Monocyte (primary cell): ENCODE results near the gene LDLRAD2.

DNA sequence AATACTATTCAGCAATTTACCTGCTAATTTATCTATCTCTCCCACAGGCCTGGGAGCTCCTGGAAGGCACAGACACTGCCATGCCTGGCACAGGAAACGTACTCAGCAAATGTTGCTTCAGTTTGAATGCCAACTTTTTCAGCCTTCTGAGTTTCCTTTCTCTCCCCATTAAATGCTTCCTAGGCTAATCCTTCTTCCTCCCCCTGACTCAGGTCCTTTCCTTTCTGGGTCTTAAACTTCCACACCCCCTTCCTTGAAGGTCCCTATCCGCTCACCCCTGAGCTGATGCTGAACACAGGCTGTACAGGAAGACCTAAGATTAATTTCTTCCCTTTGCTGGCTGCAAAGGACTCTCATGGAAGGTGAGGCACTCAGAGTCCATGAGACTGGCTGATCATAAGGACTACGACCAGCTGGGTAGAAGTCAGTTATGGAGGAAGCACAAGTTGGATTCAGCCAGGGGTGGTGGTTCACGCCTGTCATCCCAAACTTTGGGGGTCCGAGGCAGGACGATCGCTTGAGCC lies 40.3 kb upstream of the ECE1 start:
- PRO-cap, 2 experiments: no peak in any of the 2 experiments

- PRO-cap, 2 experiments: no peak in any of the 2 experiments
Observed at GRCh38 chr1:21341243-21341899, 51.1 kb upstream of the ECE1 start.

DNA sequence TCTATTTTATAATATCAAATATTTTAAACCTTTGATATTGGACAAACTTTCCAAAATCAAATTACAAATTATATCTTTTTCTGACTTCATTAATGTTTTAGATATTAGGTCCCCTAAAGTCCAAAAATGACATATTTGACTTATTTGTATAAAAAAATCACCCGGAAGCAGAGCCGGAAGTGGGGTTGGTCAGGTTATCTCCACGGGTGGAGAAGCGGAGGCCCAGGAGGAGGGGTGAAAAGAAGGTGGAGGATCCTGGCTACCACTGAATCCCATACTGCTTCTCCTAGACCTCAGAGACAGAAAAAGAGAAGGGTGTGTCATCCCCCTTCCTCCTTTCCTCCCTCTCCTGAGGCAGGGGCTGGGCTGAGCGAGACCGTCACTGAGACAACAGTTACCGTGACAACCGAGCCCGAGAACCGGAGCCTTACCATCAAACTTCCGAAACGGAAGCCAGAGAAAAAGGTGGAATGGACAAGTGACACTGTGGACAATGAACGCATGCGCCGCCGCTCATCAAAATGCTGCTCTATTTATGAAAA lies 42.2 kb upstream of the NBPF3 start:
- PRO-cap, 2 experiments: peak in 2 of 2 experiments; most common plus-strand start position 238 of the sequence (in 2)

DNA sequence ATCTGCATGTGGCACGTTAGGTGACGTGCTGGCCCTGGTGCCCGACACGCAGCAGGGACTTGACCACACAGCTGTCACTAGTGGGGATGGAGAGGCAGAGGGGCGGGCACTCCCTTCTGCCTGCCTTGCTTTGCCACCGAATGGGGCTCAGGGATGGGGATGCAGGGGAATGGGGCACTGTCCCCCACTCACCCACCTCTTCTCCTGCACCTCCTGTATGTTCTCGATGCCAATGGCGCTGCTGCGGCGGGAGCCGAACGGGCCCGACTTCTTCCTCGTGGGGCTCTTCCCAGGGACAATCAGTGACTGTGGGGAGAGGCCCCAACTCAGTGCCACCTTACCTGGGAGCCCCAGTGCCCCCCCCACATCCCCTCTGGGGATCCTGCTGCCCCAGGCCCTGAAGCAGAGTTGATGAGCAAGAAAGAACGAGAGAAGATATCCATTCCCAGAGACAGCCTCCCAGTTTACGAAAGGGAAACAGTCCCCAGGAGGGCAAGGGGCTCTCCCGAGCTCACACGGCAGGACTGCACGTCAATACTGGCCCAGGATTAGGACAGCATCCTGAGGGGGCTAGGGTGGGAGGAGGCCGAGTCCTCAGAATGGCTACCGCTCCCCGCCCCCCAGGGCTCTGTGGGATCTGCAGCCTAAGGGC lies 66.4 kb downstream of the RAP1GAP start:
- PRO-cap, 2 experiments: no peak in any of the 2 experiments

DNA sequence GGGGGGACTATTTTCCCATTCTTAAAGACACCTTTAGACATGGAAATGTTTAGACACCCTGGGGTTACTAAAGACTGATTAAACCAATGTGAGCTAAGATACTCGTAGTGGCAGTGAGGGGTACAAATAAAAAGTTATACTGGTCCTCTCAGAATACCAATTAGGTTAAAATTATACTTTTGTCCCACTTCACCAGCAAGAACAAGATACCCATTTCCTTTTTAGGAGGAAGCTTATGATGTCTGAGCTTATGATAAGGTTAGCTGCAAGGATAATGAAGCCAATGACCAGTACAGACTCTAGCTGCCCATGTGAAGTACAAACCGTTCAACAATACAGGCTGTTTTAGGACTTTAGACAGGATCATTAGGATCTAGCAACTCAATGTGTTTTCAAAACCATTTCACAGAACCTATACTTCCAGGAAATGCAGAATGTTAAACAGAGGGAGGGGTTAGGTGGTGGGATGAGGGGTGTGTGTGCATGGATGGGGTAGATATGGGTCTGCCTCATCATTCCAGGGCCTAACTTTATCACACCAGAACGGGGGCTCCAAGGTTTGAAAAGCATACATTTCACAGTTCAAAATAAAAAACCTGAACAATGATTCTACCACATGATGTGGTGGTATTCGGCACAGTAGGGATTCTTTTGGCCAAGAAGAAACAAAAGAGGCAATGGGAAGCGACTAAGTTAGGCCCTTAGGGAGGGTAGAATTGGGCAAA lies 18.5 kb upstream of the RAP1GAP start:
- PRO-cap, 2 experiments: no peak in any of the 2 experiments

GRCh38 chr1:21775394-21775875 lies 7.5 kb downstream of the USP48 start:
- PRO-cap, 2 experiments: no peak in any of the 2 experiments

- PRO-cap, 2 experiments: no peak in any of the 2 experiments
Observed at GRCh38 chr1:21812220-21812585, at the start of gene LDLRAD2. LDLRAD2 (plus strand) TSS chr1:21812265.

GRCh38 chr1:21814166-21814820 lies 2.2 kb downstream of the LDLRAD2 start:
- PRO-cap, 2 experiments: peak in 2 of 2 experiments; most common minus-strand start chr1:21814410 (in 2)

GRCh38 chr1:21816838-21817291 lies 4.8 kb downstream of the LDLRAD2 start:
- PRO-cap, 2 experiments: no peak in any of the 2 experiments

GRCh38 chr1:21836682-21837116 lies 24.6 kb downstream of the LDLRAD2 start:
- PRO-cap, 2 experiments: no peak in any of the 2 experiments

DNA sequence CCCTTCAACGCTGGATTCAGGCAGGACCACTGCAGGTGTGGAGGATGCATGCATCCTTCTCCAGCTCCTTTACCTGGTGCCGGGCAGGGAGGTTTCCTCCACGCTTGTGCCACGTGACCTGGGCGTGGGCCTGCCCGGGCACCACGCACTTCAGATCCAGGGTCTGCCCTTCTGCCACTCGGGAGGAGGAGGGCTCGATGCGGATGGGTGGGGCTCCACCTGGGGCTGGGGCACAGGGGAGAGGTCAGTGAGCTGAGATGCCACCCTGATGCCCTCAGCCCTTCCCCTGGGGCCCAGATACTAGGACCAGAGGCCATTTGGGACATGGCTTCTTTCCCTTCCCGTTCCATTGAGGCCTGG lies 32.0 kb downstream of the LDLRAD2 start:
- PRO-cap, 2 experiments: no peak in any of the 2 experiments

DNA sequence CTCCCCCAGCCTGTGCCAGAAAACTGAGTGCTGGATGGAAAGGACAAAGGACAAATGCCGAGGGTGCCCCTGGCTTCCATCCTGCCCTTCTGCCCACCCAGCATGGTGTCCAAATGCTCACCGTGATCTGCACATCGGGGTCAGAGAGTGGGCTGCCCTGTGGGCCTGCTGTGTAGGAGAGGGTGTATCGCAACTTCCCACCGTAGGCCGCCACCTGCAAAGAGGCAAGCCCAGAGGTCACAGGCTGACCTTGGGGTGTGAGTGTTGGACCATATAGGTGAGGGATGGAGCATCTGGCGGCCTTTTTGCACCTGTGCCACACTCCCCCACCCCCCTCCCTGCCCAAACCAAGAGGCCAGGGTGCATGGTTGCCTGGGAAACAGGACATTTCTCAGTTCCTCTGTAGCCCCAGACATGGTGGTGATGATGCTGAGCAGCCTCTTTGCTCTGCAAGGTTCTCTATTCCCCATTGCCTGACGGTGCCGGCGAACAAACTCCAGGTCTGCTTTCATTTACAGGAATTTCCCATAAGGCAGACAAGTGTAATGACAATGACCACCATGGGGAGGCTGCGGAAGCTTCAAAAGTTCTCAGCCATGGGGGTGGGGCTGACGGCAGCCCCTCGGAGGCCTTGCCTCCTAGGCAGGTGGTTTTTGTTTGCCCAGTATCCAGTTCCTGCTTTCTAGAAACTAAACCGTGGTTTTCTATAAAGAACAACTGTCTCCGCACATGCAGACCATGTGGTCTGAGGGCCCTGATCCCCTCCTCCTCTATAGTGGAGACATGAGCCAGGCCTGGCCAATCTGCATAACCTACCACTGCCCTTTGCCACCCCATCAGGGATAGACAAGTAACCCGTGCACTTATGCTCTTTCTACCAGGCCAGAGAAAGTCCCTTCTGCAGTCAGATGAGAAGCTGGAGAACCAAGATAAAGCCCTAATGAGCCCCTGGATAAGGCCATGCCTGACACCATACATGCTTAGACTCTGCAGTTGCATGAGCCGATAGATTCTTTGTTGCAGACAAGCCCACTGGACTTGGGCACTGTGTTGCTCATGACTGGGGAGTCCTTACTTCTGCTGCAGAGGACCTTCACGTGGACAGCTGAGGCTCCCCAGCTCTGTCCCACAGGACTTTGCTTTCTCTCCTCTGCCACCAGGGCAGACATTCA lies 53.9 kb downstream of the LDLRAD2 start:
- PRO-cap, 2 experiments: no peak in any of the 2 experiments

GRCh38 chr1:21900723-21901171 lies 36.4 kb downstream of the HSPG2 start:
- PRO-cap, 2 experiments: no peak in any of the 2 experiments

GRCh38 chr1:21926586-21926813 lies 10.6 kb downstream of the HSPG2 start:
- PRO-cap, 2 experiments: no peak in any of the 2 experiments

- PRO-cap, 2 experiments: no peak in any of the 2 experiments
Observed at GRCh38 chr1:21929434-21930499, 7.3 kb downstream of the HSPG2 start.

GRCh38 chr1:21954991-21955389 lies 17.9 kb upstream of the HSPG2 start:
- PRO-cap, 2 experiments: no peak in any of the 2 experiments

DNA sequence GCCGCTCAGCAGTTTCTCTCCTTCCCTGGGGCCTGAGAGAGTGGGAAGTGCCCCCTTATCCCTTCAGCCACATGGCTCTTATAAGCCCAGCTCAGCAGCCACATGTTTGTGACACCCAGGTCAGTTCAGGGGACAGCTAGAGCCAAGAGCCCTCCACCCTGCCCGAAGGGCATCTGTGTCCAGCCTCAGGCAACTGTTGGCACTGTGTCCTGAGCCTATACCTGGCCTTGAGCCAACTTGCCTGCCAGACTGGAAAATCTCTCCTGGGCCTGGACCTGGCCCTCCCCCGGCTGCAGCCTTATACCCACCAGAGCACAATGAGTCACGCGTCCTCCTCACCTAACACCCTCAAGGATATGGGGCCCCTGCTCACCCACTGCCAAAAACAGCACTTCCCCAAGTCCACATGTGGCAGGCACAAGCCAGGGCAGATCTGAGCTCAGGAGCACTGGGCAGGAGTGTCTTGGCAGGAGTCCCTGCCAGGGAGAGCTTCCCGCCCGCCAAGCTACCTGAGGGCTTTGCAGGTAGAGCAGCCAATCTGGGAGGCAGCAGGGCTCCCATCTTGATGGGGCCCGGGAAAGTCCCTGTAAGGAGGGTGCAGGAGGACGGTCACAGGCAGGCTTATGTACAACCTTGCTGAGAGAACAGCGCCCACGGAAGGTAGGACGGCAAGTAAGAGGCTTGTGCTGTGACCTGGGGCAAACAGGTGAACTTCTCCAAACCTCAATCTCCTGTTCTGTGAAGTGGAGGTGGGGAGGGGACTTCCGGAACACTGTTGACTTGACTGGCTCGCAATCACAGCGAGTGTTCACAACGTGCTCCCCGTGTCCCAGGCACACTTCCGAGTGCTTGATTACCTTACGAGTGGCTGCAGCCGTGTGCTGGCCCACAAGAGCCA lies 19.8 kb upstream of the HSPG2 start:
- PRO-cap, 2 experiments: no peak in any of the 2 experiments

- PRO-cap, 2 experiments: no peak in any of the 2 experiments
Observed at GRCh38 chr1:21998065-21998828, 3.2 kb upstream of the CELA3A start.

GRCh38 chr1:22024753-22025327 lies 23.4 kb downstream of the CELA3A start:
- PRO-cap, 2 experiments: peak in 2 of 2 experiments; most common plus-strand start chr1:22024936 (in 2); most common minus-strand start chr1:22025011 (in 2)

GRCh38 chr1:22031371-22032041 lies 21.0 kb upstream of the CDC42 start:
- PRO-cap, 2 experiments: no peak in any of the 2 experiments